Cerebellum (tissue), 5 donors: ENCODE data around the genes BRINP3 and RO60.

DNA sequence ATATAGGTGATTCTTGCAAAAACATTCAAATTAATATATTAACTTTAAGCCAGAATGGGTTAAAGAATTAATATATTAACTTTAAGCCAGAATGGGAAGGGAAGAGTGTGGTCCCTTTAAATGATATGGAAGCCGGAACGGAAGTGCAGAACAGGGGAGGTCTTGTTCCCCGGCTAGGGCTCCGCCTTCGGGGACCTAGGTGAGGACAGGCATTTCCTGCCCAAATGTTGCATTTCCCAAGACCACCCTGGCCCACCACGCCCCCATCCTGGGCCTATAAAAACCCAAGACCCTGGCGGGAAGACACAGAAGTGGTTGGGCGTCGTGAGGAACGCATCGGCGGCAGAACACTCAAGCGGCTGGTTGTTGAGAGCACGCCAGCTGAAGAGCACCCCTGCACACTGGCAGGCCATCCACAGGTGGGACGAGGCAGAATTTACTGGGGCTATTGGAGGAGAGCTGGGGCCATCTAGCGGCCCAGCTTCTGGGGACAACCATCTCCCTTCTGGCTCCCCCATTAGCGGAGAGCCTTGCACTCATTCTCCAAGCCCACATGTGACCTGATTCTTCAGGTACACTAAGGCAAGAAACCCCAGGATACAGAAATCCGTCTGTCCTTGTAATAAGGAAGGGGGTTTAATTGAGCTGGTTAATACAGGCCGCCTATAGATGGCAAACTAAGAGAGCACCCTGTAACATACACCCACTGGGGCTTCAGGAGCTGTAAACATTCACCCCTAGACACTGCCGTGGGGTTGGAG lies 1328.0 kb downstream of the BRINP3 start:
- PRO-cap, 3 experiments: no peak in any of the 3 experiments
- RAMPAGE, long total RNA: no peak

DNA sequence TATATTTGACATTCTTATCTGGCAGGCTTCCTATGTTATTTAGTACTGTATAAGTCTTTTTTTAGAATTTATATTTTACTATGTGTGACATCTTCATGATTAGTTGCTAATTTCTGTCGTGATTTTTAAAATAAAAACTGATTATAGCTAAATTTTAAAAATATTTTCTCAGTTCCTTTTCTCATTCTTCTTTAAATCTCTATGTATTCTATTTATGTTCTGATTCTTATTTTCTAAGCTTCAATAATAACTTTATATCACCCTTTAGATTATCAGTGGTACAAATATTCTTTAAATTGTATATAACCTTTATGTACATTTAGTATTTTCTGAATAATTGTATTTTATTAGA lies 844.6 kb downstream of the BRINP3 start:
- PRO-cap, 3 experiments: no peak in any of the 3 experiments
- RAMPAGE, long total RNA: no peak

DNA sequence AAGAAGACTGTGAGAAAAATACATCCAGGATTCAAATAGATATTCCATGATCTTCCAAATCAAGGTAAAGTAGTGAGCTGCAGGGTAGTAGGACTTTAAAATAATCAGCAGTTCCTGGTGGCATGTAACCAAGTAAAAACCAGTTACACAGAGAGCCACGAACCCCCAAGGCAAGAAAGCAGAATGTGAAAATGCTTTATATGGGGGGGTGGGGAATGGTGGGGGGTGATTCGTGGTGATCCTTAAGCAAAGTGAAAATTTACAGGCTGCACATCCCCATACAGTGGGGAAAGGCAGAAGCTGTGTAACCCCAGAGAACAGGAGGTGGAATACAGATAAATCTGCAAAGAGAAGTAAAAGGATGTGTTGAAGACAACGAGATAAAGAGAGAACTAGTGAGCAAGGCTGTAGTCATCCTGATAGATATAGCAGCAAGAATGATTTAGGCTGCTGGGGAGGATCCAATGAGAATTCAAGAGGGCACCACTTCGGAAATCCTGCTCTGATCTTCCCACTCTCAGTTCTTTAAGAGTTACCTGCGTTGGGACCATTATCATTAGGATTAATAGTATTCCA lies at the start of gene BRINP3:
BRINP3 (minus strand) TSS at position 397 of the 576 bp plus-strand sequence.
- PRO-cap, 3 experiments: peak in 1 of 3 experiments; most common plus-strand start position 142 of the sequence (in 1); most common minus-strand start position 394 of the sequence (in 1)
- RAMPAGE, long total RNA: no peak

DNA sequence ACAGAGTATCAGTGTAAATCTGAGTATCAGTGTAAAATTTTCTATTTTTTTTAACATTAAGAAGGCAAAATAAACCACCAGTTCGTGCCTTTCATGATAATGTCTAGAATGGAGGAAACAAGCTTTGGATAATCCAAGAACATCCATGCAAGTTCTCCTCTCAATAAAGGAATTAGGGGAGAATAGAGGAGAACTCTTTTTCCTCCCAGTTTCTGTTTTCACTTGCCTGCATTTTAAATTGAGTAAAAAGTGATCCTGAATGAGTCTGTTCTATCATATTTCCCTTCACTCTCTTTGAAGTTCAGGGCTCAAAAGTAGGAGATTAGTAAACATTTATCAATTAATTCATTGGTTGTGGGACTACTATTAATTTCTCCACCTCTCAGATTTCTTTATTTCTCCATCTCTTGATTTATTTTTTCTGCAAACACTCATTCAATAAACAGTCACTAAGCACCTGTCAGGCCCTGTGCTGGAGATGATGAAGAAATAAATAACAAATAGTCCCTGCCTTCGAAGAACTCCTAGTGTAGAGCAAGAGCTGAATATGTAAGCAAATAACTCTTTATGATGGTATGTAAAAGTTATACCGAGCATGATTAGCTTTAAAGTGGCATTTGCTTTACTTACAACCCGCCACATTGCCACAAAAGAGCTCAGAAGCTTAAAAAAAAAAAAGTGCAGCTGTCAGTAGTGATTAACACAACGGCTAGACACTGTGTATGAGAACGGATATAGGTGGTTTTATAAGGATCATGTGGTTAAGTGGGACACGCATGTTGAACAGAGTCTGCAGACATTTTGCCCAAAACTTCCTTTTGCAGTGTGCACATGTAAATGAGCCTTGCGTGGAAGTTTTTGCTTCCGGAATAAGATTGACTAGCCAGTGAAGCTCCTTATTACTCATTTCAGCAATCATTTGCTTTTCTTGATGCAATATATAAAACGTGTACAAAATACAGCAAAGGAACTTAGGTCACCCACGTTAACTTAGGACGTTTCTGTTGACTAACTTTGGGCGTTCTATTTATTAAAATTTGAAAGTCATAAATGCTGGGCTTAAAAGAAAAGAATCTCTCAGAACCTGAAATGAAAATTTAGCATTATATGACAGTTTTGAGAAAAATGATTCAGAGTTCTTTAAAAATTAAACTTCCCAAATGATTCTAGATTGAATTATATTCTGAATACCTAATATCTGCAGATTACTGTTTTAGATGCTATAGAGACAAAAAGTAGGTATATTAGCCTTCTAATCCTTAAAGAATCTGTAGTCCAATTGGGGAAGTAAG lies 58.9 kb upstream of the RGS1 start:
- PRO-cap, 3 experiments: no peak in any of the 3 experiments
- RAMPAGE, long total RNA: no peak

DNA sequence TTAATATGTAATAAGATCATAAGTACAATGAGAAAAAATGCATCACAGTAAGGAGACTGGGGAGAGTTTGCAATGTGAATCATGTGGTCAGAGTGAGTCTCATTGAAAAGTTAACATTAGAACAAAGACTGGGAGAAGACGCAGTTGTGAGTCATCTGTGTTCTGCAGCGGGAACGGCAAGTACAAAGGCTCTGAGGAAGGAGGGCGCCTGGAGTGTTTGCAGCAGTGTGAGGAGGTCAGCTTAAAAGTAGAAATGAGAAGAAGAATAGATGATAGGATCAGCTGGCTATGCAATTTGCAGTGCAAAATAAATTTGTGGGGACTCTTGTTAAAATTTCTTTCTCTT lies 44.5 kb upstream of the RGS1 start:
- PRO-cap, 3 experiments: no peak in any of the 3 experiments
- RAMPAGE, long total RNA: no peak

GRCh38 chr1:192936452-192937100 lies 122.6 kb downstream of the UCHL5 start:
- PRO-cap, 3 experiments: no peak in any of the 3 experiments
- RAMPAGE, long total RNA: no peak

GRCh38 chr1:193059191-193059813 lies at the start of gene RO60:
TSS of gene RO60 (plus strand) at chr1:193059612.
- PRO-cap, 3 experiments: peak in 3 of 3 experiments; most common plus-strand start chr1:193059502 (in 1); most common minus-strand start chr1:193059339 (in 2)
- RAMPAGE, long total RNA: start-site peak on the plus strand at chr1:193059506-193059659, 1,613 and 713 reads in 2 replicates

- PRO-cap, 3 experiments: no peak in any of the 3 experiments
- RAMPAGE, long total RNA: no peak
These were observed 760.2 kb downstream of the KCNT2 start for GRCh38 chr1:195847708-195848672.

DNA sequence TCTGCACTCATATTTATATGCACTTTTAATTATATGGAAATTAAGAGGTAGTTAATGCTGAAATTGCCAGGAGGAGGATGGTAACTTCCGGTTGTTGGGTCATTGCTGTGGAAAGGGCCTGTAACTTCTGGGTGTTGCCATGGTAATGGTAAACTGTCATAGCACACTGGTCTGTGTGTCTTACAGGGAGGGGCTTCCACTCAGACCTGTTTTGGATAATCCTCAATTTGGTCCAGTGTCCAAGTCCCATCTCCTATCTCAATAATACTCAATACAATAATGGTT lies 7.7 kb downstream of the CFH start:
- PRO-cap, 3 experiments: no peak in any of the 3 experiments
- RAMPAGE, long total RNA: no peak

GRCh38 chr1:196823446-196823695 lies 3.8 kb downstream of the CFHR1 start:
- PRO-cap, 3 experiments: no peak in any of the 3 experiments
- RAMPAGE, long total RNA: no peak

- PRO-cap, 3 experiments: no peak in any of the 3 experiments
- RAMPAGE, long total RNA: no peak
These were observed 1.4 kb upstream of the LHX9 start for GRCh38 chr1:197915472-197916509.

DNA sequence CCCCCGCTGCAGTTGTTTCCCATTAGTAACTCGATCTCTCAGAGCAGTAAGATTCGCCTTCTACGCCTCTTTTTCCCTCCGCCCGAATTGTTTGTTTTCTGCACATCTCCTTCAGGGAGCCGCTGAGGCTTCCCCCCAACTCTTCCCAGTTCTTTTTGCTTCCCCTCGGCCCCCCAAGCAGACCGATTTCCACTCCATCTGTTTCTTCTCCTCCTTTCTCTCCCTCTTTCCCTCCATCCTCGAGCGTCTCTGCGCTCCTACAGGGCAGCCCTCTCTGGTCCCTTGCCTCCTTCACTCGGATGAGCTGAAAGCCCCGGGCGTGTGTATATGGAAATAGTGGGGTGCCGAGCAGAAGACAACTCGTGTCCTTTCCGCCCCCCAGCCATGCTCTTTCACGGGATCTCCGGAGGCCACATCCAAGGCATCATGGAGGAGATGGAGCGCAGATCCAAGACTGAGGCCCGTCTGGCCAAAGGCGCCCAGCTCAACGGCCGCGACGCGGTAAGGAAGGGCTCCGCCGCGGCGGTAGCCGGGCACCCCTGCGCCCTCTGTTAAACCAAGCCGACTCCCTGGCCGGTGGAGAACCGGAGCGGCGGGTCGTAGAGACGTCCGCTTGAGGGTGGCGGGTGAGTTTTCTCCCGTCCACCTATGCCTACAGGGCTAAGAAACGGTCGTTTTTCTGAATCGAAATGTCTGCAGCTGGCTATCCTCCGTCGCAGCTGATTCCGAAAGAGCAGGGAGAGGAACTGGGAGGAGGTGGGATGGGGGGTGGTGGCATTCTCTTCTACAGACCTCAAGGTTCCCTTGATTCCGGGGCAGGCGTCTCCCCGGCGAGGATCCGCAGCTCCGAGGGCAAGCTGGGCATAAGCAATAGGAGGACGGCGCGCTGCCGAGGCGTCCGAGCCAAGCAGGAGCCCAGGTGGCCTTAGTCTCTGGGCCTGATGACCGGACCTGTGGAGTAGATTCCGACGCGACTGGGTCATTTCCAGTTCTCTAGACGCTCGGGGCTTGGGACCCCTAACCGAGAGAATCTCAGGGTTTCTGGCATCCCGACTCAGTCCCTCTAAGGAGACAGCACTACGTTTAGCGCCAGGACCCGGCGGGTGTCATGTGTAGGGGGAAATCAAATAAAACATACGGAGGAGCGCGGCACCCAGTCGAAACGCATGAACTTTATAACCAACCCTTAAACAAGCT lies 723 bp downstream of the LHX9 start:
- PRO-cap, 3 experiments: no peak in any of the 3 experiments
- RAMPAGE, long total RNA: no peak

GRCh38 chr1:197955542-197956237 lies 38.5 kb downstream of the LHX9 start:
- PRO-cap, 3 experiments: no peak in any of the 3 experiments
- RAMPAGE, long total RNA: no peak

- PRO-cap, 3 experiments: no peak in any of the 3 experiments
- RAMPAGE, long total RNA: no peak
These were observed 35.8 kb upstream of the NEK7 start for GRCh38 chr1:198120860-198121559.

DNA sequence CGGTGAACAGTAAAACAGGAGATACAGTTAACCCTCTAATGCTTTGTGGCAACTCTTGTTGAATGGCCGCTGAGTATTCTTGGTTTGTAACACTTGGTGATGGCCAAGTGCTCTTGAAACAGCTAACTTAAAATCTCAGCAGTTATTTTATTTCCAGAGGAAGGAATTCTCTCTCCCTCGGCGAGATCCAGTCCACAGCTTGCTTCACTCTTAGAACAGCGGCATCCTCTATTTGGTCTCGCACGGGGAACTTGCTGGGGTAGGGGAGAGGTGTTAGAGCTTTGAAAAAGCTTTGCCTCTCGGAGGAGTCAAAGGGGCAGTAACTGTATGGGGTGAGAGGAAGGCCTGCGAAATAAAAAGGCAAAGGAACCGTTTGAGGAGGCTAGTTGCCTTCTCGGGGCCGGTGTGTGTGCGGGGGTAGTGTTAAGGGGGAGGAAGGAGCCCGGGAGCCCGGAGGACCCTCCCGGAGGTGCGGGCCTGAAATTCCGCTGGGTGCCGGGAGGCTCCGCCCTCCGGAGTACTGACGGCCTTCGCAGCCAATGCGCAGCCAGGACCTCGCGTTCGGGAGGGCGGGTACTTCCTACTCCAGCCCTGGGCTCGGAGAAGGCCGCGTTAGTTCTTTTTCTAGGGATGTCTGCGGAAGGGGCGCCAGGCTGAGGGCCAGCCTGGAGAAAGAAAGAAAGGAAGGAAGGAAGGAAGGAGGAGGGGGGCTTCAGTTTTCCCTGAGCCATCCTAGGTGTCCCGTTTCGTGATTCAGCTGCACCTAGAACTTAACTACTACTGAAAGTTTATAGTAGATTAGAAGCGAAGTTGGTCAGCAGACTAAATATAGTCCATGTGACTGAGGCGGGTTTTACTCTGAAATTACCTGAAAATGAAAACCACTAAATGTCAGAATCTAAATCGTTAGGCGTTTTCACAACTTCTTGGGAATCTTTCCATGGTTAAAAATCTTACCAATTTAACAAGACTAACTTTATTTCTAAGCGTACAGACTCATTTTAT lies 2.1 kb downstream of the NEK7 start:
- PRO-cap, 3 experiments: peak in 3 of 3 experiments; most common plus-strand start position 627 of the sequence (in 3); most common minus-strand start position 522 of the sequence (in 2)
- RAMPAGE, long total RNA: no peak

- PRO-cap, 3 experiments: no peak in any of the 3 experiments
- RAMPAGE, long total RNA: no peak
These were observed 163.6 kb downstream of the NEK7 start for GRCh38 chr1:198320004-198321152.

GRCh38 chr1:198556850-198557458 lies 16.5 kb upstream of the ATP6V1G3 start:
- PRO-cap, 3 experiments: no peak in any of the 3 experiments
- RAMPAGE, long total RNA: no peak

GRCh38 chr1:198711669-198712130 lies 72.9 kb downstream of the PTPRC start:
- PRO-cap, 3 experiments: no peak in any of the 3 experiments
- RAMPAGE, long total RNA: no peak

DNA sequence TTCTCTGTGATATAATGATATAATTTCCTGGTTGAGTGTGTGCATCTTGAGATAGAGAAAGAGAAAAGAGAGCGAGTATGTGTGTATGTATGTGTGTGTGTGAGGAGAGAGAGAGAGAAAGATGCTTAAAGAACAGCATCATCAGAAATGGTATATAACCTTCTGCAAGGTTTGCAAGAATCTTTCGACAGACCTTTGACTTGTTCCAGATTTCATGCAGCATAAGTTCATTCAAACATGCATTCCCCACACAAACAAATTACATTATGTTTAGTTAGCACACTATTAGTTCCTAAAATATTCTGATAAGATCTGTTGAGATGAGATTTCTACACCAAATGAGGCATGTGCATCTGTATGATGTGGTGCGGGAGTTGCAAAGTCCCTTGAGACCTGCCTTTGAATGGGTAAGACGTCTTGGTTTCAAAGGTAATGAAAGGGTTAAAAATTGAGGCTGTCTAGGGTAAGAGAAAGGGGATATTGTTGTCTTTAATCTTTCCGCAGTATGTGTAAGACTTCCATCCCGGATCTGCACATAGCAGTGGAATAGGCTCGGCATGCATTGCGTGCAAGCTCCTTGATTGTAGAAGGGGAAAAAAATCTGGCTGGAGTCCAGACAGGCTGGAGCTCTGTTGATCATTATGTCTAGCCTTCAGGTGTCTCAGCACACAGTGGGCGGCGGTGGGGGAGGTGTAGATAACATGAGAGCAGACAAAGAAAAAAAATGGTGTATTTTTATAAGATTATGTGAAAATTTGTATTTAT lies 296.5 kb downstream of the PTPRC start:
- PRO-cap, 3 experiments: peak in 2 of 3 experiments; most common plus-strand start position 669 of the sequence (in 1); most common minus-strand start position 548 of the sequence (in 2)
- RAMPAGE, long total RNA: no peak

DNA sequence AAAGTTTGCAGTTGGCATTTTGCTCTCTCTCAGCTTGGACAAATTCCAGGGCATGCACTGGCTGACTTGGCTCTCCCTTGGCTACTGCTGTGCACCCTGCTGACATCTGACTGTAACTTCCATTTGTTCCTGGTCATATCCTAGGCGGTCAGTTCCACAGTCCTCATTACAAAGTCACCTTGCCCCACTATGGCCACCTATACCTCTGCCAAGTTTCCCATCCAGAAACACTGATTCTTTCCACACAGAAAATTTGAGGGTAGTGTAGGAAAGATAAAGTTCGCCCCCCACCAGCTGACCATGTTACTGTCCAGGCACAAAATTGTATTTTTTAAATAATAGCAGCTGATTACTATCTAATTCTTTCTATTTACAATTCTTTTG lies 380.6 kb upstream of the NR5A2 start:
- PRO-cap, 3 experiments: no peak in any of the 3 experiments
- RAMPAGE, long total RNA: no peak